BJ (cell line): ENCODE results near the gene TBPL1.

GRCh38 chr6:133396500-133396699 lies 155.2 kb downstream of the EYA4 start:
- CAGE, long polyA plus RNA, result no peak
- RRBS, result no CpG with 5 or more reads among the region's 2 CpGs

GRCh38 chr6:133755739-133756426 lies 133.0 kb upstream of the TCF21 start:
- CAGE, long polyA plus RNA, result no peak
- RRBS, result no CpG with 5 or more reads among the region's 6 CpGs

DNA sequence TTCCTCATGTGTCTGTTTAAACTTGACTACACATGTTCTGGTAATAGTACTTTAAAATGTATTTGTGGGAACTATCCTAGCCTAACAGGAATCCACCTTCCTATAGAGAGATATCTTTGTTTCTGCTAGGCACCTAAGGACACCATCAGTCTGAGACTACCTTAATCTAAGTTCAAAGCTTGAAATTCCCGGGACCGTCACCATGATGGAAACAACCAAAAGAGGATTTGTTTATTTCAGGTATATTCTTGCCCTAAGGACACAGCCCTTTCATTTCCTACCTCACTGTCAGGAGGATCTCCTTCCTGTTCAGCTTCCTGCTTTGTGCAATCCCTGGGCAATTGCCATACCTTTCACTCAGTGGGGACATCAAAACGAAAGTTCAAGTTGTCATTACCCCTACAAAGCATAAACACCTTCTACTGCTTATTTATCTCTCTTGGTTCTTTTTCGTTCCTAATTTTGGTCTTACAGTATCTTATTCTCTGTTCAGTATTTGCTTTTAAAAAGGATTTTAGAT lies 13.3 kb upstream of the TBPL1 start:
- CAGE, long polyA plus RNA, result no peak
- RRBS, result no CpG with 5 or more reads among the region's 4 CpGs

DNA sequence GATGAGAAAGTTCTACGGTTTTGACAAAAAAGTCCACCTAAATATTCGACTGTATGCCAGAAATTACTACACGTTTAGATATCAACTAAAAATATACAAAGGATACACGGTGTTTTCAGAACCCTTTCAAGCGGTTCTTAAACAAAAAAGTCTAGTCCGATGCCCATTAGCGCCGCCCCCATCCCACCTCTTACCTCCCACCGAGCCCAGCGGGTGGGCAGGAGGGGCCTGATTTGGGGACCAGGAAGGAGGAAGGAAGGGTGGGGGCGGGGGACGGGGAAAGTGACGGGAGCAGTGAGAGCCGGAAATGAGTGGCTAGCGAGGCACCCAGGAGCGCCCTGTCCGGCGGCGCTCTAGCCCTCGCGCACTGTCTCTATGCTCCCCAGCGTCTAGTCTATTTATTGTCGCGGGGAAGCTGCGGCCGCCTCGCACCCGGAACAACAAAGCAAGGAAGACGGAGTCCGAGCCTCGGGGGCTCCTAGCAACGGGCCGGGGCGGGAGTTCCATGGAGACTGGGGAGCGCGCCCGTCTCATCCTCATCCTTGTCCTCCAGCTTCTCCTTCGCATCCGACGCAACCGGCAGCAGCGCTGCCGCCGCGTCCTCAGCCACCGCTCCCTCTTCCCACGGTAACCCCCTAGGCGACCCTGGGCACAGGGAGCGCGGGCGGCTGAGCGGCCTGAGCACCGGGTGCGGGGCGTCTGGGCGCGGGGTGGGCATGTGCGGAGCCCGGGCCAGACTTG lies at the start of gene TBPL1:
Gene TBPL1, plus strand, starts transcription at position 426 of the 741 bp plus-strand sequence.
- CAGE, long polyA plus RNA, result start-site peak on the plus strand centred at position 459 of the sequence, 78 bp wide, 542 and 373 reads in 2 replicates
- RRBS, result 1% methylated on average over 39 of the region's 59 CpGs

DNA sequence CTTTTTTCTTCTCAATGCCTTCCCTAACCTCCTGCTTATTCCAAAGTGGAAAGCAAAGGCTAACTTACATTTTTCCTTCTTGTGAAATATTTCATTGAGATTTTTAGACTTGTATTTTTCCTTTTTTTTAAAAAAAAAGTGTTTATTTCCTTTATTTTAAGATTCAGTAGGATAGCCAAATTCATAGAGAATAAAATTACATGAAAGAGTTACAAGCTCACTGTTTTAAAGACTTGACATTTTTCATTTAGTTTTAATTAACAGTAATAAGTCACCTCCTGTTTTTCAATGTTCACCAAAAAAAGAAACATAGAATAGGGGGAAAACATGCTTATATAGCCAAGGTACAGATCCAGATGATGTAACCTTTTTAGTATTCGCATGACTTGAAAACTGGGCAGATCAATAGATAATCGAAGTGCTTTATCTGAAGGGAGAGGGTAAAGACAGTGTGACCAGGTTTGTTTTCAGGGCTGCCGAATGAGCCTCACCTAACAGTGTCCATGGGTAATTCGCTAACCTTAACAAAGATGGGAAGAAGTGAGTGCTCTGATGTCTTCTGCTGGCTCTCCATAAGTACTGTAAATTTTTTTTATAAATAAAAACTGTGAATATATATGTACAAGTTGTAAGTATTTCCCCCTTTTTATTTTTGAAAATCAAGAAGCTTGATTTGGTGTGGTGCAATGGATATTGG lies 35.7 kb downstream of the TBPL1 start:
- CAGE, long polyA plus RNA, result no peak
- RRBS, result no CpG with 5 or more reads among the region's 4 CpGs

DNA sequence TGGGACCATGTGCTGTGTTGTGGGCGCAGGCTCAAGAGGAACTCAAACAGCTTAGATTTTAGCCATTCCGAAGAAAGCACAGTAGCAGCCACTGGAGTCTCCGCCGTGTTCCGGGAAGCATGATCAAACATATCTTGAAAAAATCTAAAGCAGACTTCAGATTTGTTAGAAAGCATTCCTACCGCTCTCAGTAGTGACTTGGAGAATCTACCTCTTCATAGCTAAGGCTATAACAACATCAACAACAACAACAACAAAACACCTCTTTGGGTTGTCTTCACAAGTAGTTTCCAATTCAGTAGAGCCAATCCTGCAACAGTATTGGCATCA lies 6.2 kb downstream of the SGK1 start:
- CAGE, long polyA plus RNA, result no peak
- RRBS, result no CpG with 5 or more reads among the region's 6 CpGs

DNA sequence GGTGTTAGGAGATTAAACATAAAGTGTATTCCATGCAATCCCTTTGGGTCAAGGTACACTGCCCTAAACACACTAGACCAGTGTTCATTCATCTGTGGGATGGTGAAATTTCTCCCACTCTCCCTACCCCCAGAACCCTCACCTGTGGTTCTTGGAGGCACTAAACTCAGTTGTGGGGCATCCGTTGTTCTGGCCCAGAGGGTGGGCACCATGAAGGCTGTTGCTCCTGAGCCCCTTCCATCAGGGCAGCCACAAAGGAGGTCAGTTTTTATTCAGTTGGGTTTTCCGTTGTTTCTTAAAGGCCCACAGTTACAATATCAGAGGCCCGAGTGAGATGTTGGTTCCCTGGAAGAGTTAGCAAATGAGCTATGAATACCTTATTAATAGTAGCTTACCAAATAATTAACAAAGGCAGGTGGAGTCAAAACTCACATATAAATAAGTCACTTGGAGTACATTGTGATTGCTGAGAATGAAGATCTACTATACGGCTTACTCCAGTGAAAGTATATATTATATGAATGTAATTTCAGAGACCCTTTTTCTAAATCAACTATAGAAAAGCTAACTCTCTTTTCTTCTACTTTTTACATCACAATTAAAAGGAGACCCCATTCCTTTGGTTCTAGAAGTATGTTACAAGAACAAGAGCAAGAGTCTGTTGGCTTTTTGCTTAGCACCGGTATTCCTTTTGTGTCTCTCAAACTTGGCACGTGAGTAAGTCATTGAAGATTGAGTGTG lies 205.4 kb upstream of the SGK1 start:
- CAGE, long polyA plus RNA, result no peak
- RRBS, result no CpG with 5 or more reads among the region's 6 CpGs

DNA sequence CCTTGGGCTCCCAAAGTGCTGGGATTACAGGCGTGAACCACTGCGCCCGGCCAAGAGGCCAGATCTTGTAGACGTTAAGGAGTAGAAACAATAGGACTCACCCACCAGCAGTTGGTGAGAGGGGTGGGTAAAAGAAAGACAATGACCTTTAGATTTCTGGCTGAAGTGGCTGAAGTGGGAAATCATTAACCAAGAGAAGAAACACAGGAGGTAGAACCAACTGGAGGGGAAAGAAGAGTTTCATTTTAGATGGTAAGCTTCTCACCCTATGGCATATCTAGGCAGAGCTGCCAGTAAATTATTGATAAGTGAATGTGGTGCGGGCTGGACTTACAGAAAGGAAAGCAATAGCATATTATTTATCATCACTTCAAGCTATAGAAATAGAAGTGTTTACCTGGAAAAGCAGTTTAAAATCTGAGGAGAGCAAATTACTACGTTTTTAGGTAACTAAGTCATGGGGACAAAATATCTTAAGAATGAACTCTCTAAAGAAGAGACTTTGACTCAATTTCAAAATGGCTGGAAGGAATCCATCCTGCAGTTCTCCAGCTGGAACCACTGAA lies 109.7 kb downstream of the ALDH8A1 start:
- CAGE, long polyA plus RNA, result no peak
- RRBS, result no CpG with 5 or more reads among the region's 6 CpGs

DNA sequence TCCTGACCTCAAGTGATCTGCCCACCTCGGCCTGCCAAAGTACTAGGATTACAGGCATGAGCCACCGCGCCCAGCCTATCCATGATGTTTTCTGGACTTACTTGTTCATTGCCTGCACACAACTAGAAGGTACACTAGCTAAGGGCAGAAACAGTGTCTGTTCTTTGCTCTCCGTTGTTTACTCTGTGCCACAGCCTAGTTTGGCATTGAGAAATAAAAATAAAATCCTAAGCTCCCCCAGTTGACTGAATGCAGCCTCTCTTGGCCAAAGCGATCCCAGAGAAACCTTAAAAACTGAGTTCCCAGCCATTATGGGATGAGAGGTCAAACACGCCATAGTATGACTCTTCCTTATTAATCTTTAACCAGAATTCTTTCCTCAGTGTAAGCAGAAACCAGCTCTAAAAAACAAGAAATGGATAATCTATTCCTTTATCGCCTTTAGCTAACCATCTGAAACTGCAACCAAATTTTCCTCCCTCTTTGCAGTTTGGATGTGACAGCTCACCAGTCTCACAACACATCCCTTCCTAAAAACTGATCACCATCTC lies 15.9 kb downstream of the ALDH8A1 start:
- CAGE, long polyA plus RNA, result no peak
- RRBS, result no CpG with 5 or more reads among the region's 7 CpGs

DNA sequence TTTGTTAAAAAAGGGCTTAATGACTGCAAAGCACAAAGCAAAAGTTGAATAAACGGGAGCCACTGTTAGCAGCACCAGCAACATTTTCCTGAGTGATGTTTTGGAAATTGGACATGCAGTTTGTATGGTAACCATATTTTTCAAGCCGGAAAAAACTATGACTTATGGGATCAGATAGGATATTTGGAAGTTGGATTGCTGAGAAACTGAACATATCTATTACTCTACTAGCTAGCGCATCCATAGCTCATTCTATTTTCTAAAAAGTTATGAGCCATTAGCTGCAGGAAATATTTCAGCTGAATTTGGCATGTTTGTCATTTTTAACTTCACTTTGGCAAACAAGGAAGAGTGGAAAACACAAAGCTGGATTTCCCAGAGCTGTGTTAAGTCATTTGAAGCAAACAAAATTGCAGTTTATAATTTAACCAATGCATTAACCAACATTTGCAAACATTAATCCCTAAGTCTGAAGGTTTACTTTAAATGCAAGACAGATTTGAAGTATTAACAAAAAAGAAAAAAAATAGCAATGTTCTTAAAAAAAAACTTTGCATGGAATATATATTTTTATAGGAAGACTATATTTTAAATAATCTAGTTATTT lies 1.3 kb downstream of the ALDH8A1 start:
- CAGE, long polyA plus RNA, result no peak
- RRBS, result no CpG with 5 or more reads among the region's 3 CpGs

DNA sequence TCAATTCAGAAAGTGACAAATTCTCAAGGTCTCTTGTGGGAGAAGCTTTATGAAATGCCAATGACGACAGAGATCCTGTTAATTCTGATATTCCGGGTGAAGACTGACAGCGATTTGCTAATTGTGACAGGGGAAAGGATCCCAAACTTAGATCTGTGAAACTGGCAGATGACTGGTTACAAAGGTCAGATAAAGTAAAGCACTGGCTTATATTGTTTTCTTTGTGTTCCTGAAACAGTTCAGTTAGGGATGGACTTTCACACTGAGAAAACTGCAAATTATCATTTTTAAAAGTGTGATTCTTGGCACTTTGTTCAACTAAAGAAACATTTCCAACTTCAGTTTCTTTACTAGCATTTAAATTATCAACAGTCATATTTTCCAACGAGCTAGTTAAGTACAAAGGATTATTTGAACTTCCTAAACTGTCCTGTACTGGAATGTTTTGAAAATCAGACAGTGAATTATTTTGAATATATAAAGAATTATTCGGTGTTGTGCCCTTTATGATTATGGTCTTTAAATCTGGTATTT lies 17.5 kb downstream of the HBS1L start:
- CAGE, long polyA plus RNA, result no peak
- RRBS, result no CpG with 5 or more reads among the region's 5 CpGs

- CAGE, long polyA plus RNA, result no peak
- RRBS, result no CpG with 5 or more reads among the region's 5 CpGs
Observed at GRCh38 chr6:135192575-135192907, 11.4 kb downstream of the MYB start.

GRCh38 chr6:135306434-135307133 lies 125.5 kb downstream of the MYB start:
- CAGE, long polyA plus RNA, result no peak
- RRBS, result no CpG with 5 or more reads among the region's 7 CpGs

DNA sequence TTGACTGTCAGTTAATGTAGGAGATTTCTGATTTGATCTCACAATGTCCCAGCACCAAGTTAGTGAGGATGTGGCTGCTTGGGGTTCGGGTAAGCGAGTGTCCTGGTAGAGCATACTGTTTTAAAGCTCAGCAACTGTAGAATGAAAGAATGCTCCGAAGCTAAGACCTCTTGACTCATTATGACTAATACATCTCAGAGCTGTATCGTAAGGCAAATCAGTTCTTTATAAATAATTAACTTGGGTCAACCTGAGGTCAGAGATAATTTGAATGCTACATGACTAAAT lies 128.9 kb upstream of the PDE7B start:
- CAGE, long polyA plus RNA, result no peak
- RRBS, result no CpG with 5 or more reads among the region's 4 CpGs

DNA sequence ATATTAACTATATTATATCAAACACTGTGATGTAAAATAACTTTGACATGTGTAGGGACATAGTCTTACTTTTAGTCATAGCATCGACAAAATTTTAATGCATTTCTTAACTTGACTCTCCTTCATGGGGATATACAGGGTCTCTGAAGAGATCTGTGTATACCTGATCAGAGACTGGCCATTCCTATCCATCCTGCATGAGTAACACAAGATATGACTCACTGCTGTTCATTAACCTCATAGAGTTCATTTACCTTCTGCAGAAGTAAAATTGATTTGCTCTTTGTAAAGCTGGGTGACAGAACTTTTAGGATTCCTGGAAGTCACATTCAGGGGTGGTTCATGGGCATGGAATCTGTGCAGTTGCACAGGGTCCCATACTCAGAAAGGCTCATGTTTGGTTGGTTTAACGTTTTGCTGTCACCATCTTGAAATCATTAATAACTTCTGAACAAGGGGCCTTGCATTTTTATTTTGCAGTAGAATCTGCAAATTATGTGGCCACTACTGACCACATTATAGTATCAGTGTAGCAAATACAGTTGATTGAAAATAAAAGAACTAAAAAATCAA lies 53.2 kb downstream of the PDE7B start:
- CAGE, long polyA plus RNA, result no peak
- RRBS, result no CpG with 5 or more reads among the region's 2 CpGs

- CAGE, long polyA plus RNA, result no peak
- RRBS, result no CpG with 5 or more reads among the region's 7 CpGs
Observed at GRCh38 chr6:136158201-136158933, 91.7 kb downstream of the MTFR2 start.

GRCh38 chr6:136288617-136289520 lies 777 bp downstream of the BCLAF1 start:
- CAGE, long polyA plus RNA, result no peak
- RRBS, result no CpG with 5 or more reads among the region's 61 CpGs

DNA sequence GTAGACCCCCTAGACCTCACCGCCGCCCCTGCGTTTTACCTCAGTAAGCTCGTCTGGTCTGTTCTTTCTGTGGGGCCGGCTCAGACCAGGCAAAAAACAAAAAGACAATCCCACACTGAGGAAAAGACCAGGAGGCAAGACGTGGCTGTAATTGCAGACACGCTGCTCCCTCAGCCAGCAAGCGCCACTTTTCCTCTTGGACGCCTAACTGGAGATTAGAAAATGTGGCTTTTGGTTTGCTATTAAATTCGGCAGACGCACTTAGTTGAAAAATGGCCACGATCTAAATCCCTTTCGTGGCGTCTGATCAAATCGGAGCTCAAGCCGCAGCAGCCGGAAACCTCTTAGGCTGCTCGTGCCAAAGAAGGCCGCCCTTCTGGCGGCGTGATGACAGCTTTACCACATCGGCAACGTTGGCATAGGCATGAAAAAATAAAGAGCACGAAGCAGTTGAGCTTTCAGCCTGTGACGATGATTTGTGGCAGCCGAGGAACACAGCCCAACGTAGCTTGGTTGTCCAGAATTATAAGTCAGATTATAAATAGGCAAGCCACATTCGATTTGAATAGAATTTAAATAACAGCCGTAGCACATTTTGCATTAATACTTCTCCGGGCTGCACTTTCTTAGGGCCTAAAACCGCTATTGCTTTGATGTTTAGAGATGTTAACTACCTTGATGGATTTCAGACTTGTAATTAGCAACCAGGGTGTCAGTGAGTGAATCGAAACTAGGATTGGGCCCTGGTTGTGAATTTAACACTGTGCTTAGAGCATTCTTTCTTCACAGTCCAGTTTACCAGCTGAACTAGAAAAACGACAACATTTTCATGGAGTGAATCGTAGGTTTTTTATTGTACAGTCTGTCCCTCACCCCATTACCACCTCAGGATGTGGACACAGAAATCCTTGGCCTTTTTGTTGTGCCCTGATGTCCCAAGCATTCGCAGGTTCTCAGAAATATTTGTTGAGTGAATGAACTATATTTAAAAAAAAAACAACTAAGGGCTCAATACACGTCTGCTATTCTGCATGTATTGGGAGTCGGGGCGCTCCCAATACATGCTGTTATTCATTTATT lies 809 bp upstream of the BCLAF1 start:
- CAGE, long polyA plus RNA, result no peak
- RRBS, result no CpG with 5 or more reads among the region's 38 CpGs

- CAGE, long polyA plus RNA, result no peak
- RRBS, result no CpG with 5 or more reads among the region's 19 CpGs
Observed at GRCh38 chr6:136525870-136526994, 24.0 kb downstream of the MAP7 start.

DNA sequence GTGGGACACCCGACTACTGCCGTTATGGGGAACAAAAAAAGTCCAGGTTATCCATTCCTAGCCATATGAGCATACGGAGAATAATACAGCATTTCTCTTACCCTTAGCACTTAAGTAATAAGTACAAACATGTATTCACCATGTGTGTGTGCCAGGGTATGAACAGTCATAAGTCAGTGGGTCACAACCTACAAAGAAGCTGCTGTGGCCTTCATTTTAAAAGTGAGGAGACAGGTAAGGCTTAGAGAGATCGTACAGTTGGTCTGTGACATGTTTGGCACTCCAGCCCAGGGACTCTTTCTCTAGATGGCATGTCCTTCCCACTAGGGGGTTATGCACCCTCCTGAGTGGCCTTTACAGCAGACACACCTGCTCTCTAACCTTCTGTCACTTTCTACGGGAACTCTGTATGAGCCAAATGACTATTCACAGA lies 91.4 kb downstream of the MAP3K5 start:
- CAGE, long polyA plus RNA, result no peak
- RRBS, result no CpG with 5 or more reads among the region's 5 CpGs